Mesenchymal stem cell of Wharton's jelly (primary cell): ENCODE measurements around the gene IRF6.

DNA sequence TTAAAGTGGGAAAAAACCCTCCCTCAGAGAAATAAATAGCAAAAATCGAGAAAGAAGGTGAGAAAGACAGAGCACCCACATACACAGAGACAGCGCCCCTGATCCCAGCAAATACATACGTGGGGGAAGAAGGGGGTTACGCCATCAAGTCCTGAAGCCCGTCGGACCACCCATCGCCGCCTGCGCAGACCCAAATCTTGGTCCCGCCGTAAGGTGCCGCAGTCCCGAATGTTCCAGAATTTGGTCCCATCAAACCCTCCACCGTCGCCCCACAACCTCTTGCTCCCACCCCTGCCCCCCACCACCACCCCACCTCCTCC, 71.6 kb downstream of the CD46 start:
- CAGE, long polyA plus RNA: no peak

GRCh38 chr1:207826291-207827392, 74.8 kb downstream of the CD46 start:
- CAGE, long polyA plus RNA: no peak

GRCh38 chr1:207831482-207831817, 79.5 kb downstream of the CD34 start:
- CAGE, long polyA plus RNA: no peak

DNA sequence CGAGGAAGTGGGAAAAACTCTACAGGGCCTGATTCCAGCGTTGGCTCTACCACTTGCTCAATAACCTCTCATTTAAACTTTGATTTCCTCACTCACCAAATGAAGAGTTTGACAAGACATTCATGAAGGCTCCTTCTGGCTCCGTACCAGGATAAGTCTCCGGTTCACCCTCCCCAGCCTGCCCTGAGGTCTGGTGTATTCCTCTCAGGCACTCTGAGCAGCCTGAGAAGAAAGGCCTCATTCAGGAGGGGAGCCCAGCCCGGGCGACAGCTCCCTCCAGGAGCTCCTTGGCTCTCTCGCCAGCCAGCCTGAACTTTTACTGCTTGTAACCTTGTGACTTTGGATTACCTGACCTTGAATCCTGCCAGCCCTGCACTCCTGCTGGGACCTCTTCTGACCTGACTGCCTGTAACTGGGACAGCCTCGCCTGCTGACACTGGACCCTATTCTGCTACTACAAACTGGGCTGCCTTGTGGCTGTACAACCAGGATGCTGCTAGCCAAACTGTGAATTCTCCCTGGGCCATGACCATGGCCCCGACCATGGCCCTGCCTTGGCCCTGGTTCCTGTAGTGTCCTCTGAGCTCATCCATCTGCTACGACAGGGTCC, 65.8 kb downstream of the CD34 start:
- CAGE, long polyA plus RNA: no peak

GRCh38 chr1:207963247-207964277, 52.6 kb upstream of the CD34 start:
- CAGE, long polyA plus RNA: no peak

DNA sequence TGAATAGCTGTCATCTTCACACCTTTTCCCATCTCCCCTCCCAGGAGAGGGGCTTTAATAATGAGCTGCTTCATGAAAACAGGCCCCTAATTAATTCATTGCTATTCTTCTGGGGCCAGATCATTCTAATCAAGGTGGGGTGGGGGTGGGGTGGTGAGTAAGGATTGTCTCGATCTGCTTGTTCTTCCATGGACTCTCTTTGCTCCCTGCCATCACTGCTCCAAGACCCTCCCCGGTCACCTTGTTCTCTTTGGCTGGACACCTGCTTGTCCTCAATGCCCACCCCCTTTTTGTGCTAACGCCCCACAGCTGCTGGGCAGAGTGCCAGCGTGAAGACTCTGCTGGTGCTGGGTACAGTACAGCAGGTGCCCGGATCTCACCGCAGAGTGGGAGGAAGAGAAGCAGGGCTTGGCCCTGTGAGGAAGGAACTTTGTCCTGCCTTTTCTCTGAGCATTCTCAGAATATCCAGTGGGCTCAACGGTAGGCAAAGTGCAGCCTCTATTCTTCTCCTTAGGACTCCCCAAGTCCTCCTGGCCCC, 90.2 kb downstream of the PLXNA2 start:
- CAGE, long polyA plus RNA: no peak

DNA sequence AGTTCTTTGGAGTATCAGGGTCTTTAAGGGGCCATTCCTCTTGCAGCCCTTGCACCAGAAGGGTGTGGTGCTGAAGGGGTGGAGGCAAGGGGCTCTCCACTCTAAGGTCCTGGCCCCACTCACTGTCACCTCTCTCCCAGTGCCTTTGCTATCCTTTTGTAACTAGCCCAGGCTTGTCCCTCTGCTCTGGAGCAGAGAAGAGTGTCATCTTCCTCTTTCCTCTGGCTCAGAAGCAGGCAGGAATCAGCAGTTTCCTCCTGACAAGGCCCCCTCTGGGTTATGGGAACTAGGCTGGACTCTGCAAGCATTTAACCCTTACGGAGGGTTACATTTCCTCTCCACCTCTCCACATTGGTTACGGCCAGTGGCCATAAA, 30.5 kb downstream of the PLXNA2 start:
- CAGE, long polyA plus RNA: no peak

GRCh38 chr1:209219620-209220694, 363.6 kb upstream of the CAMK1G start:
- CAGE, long polyA plus RNA: no peak

GRCh38 chr1:209355295-209355967, 228.1 kb upstream of the CAMK1G start:
- CAGE, long polyA plus RNA: no peak

- CAGE, long polyA plus RNA: no peak
Measured at GRCh38 chr1:209431688-209432657, 151.5 kb upstream of the CAMK1G start.

GRCh38 chr1:209642293-209642649, 10.0 kb downstream of the LAMB3 start:
- CAGE, long polyA plus RNA: no peak

DNA sequence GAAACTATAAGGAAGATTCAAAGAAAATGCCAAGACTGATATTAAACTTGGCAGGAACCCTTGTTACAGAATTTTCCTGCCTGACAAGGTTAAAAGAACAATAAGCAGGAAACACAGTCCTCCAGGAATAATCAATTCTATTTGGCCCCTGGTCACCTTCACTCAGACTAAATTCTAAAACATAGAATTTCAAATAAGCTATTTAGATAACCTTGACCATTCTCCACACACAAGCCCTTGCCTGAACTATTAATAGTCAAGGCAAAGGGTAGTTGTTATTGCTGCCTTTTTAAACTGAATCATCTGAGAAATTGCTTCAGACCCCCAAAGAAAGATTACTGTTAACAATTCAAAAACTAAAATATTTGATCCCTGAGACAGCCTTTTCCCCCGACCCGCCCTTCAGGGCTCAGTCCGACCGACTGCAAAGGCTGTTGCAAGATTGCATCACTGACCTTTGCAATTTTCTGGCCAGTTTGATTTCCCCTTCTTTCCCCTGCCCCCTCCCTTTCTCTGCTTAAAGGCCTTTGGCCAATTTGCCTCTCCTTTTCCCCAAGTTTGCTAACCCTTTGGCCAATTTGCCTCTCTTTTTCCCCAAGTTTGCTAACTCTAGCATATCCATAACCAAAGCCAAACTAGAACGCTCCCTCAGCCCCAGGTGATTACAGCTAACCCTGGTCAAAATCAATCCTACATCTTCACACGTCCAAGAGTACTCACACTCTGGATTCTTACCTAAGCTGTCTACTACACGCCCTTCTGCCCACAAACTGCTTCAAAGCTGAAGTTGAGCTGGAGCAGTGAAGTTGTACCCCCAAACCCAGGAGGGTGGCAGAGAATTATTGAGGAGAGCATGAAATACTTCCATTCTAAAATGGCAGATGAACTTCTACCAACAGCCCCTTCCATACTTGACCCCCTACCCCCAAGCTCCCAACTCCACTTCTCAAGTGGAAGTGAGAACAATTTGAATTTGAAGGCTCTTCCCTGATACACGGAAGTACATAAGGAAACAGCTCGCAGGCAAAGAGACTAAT, 1.3 kb upstream of the G0S2 start:
- CAGE, long polyA plus RNA: no peak

- CAGE, long polyA plus RNA: no peak
Measured at GRCh38 chr1:209801798-209802633, 3.9 kb downstream of the IRF6 start.

- CAGE, long polyA plus RNA: no peak
Measured at GRCh38 chr1:209805905-209806836, at the start of gene IRF6. Gene IRF6 (minus strand): TSS chr1:209806142.

- CAGE, long polyA plus RNA: no peak
Measured at GRCh38 chr1:209825458-209826554, 2.0 kb upstream of the UTP25 start.

DNA sequence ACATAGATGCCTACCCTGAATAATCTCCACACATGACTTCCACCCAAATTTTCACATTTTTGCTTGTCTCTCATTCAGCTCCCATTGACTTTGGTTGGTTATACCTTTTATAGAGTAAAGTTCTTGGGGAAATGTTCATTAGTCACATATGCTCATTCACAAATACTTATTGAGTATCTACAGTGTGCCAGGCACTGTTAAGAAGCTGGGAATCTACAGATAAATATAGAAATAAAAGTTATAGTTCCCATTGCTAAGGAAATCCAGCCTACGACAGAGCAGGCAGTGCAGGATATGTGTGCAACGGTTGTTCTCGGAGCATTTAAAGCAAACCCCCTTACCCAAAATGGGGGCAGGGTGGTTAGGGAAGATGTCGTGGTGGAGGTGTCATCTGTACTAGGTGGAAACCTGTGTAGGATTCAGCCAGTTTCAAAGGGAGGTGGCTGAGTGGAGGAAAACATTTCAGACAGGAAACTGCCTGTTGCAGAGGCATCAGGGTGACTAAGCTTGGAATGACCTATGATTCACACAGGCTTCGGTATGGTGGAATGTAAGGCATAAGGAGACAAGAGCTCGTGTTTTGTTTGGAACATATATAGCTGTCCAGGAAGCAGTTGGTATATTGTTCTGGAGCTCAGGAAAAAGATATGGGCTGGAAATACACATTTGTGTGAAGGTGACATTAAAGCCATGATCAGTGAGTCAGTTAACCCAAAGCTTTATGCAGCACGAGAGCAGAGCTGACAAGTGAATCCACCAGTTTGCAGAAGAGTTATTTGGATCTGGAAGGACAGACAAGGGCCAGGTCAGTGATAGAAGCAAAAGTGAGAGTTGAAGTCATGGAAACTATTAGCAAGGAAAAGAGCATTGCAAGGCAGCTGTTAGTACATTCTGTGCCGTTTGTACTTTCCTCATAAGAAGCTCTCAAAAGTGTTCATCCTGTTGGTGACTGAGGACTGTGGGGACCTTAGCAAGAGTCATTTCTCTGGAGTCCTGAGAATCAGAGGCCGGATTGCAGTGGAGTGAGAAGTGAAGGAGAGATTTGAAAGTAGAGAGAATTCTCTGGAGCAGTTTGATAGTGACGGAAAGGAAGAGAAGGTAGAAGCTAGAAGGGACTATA, 12.1 kb downstream of the UTP25 start:
- CAGE, long polyA plus RNA: no peak

DNA sequence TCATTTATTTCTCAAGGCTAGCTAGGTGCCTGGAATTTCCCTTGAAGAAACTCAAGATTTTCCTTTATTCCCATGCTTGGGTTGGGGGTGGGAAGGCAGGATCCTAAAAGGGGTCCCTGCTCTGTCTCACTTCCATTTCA, 42.2 kb upstream of the SYT14 start:
- CAGE, long polyA plus RNA: no peak

DNA sequence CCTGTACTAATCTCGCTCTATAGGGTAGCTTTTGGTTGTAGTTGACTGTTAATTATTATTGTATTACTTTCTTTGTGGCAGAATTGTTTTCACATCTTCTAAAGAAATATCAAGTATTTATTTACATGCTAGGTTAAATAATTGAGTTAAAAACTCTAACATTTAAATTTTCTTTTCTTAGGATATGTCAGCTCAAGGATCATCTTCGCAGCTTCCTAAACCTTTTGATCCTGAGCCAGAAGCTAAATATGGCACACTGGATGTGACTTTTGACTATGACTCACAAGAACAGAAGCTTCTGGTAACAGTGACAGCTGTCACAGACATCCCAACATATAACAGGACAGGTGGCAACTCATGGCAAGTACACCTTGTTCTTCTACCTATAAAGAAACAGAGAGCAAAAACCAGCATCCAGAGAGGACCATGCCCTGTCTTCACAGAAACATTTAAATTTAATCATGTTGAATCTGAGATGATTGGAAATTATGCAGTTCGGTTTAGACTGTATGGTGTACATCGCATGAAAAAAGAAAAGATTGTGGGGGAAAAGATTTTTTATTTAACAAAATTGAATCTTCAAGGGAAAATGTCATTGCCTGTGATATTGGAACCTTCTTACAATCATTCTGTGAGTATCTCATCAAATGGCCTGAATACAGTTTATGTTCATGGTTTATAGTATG, 132.6 kb upstream of the SERTAD4 start:
- CAGE, long polyA plus RNA: no peak

GRCh38 chr1:210232060-210232328, 602 bp upstream of the SERTAD4 start:
- CAGE, long polyA plus RNA: no peak

- CAGE, long polyA plus RNA: no peak
Measured at GRCh38 chr1:210251039-210252352, 18.9 kb downstream of the SERTAD4 start.